Progenitor cell of endocrine pancreas (in vitro differentiated cells): Measurements from ENCODE around the gene CTSH.

DNA sequence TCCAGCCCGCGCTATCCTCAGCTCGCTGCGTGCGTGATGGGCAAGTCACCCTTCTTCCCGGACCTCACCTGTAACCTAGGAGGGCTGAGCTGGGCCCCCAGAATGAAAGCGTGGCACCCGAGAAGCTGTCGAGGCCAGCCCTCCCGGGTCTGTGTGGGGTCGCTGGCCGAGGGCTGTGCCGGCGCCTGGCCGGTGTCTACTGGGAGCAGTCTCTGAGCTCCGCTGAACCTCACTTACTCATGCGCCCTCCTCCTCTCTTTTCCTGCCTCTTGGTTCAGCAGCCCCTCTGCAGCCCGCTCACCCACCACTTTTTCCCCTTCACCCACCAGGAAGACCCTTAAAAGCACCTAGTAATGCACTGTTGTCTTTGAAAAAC, 405 bp downstream of the HYKK start:
- PRO-cap = no peak

GRCh38 chr15:78619665-78620676, 825 bp downstream of the CHRNA3 start:
- PRO-cap = no peak

- PRO-cap = no peak
These were observed 79.2 kb upstream of the CHRNB4 start for GRCh38 chr15:78720100-78720619.

- PRO-cap = no peak
These were observed 4.7 kb downstream of the MORF4L1 start for GRCh38 chr15:78877281-78877825.

GRCh38 chr15:78921689-78922701, 22.9 kb downstream of the CTSH start:
- PRO-cap = no peak

GRCh38 chr15:78925660-78927019, 18.7 kb downstream of the CTSH start:
- PRO-cap = no peak

DNA sequence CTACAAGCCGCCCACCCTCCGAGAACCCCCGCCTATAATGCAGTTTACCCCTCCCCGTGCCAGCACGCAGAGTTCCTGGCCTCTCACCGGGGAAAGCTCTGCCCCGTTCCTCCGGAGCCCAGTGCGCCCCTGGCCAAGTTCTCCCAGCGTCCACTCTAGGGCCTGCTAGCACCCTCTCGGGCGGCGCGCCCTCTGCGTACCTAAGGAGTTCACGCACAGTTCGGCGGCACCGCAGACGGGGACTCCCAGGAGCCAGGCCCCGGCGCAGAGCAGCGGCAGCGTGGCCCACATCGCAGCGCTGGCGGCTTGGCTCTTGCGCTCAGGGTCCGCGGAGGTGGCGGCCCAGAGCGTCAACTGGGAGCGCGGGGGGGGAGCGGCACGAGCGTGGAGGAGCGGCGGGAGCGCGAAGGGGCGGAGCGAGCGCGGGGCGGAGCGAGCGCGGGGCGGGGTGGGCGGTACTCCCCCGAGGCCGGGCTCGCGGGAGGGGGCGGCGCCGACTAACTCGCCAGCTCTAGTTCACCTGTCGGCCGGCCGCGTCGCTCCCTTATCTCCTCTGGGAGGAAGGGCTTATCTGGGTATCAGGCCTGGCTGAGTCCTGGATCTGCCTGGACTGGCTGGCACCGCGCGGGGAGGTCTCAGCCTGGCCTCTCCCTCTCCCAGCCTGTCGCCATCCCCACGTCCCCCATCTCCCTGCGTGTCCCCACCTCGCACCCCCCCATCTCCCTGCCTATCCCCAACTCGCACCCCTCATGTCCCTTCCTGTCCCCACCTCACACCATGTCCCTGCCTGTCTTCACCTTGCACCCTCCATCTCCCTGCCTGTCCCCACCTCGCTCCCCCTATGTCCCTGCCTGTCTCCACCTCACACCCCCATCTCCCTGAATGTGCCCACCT, at the start of gene CTSH:
CTSH (minus strand) TSS at position 356 of the 894 bp plus-strand sequence.
- PRO-cap = bidirectional peak, plus-strand start at position 514 of the sequence, minus-strand start at position 356 of the sequence

DNA sequence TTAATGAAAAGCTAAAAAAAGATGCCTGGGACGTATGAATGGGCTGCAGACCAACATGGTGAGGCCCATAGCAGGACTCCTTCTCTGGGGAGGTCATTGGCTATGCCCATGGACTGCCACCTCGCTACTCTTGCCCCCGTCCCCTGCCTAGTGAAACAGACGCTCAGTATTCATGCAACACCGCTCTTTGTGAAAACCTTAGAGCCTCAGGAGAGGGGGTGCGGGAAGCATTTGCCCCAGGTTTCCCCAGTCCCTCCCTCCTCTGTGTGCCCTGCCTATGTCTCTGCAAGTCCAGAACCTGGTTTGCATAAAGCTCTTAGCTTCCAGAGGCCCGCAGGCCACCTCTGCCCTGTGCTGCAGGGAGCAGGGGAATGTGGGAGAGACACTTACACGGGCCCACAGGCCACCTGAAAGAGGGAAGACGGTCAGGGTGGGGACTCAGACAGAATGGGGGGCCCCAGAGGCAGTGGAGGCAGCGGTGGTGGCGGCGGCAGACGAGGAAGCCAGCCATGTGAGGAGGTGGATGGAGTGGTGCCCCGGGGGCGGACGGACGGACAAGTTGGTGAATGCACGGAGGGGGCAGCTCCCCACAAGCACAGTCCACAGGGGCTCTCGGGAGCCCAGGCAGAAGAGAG, 33.8 kb upstream of the CTSH start:
- PRO-cap = no peak

DNA sequence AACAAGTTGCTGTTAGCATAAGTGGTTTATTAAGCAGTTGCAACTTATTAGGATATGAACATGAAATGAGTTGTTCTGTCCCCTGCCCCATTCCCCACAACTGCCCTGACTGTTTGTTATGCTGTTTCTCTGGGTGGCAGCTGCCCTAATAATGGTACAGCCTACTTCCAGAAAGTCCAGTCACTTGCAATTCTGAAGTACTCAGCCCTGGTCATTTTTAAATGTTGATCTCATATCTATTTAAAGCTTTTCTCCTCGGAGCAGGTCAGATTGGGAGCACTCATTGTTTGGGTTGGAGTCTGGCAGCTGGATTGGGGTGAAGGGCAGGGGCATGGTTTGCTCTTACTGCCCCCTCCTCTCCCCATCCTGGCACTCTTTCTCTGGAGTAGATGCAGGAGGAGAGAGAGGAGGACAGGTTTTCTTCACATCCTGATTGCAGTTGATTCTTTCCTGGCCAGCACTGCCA, 62.8 kb upstream of the ANKRD34C start:
- PRO-cap = no peak

DNA sequence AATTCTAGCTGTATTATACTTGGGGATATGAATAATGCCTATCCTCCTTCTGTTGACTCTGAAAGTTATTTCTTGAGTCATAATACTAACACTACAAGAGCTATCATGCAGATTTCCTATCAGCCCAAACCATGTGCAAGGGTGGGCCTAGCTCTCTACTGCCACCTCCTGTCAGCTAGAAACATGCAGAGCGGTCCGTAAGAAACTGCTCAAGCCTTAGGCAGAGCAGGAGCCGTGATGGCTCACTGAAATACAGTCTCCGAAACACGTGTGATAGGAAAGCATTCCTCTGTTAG, 43.3 kb downstream of the MTHFS start:
- PRO-cap = no peak

DNA sequence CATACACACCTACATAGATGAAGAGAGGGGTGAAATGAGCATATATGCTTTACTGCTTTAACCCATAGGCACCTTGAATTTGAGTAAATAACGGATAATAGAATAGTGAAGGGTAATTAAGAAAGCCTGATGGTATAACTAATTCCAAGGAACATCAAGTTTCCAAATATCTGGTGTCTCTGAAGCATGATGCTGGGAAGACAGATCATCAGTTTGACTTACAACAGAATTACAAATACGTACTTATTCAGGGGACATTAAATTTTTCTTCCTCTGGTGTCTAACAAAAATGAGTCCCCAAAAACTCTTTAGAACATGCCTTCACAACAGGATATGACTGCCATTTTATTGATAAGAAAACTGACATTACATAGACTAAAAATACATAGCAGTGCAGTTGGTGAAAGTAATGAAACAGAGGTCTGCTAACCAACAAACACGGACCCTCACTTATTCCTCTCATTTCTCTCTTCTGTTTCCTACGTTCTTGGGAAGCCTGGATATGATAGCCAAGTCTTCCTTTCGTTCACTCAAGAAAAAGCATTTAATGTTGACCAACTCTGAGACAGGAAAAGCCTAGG, 1.0 kb downstream of the MTHFS start:
- PRO-cap = no peak

- PRO-cap = no peak
These were observed 930 bp upstream of the MTHFS start for GRCh38 chr15:79897776-79898111.

- PRO-cap = no peak
These were observed 18.6 kb downstream of the BCL2A1 start for GRCh38 chr15:79952333-79952880.

DNA sequence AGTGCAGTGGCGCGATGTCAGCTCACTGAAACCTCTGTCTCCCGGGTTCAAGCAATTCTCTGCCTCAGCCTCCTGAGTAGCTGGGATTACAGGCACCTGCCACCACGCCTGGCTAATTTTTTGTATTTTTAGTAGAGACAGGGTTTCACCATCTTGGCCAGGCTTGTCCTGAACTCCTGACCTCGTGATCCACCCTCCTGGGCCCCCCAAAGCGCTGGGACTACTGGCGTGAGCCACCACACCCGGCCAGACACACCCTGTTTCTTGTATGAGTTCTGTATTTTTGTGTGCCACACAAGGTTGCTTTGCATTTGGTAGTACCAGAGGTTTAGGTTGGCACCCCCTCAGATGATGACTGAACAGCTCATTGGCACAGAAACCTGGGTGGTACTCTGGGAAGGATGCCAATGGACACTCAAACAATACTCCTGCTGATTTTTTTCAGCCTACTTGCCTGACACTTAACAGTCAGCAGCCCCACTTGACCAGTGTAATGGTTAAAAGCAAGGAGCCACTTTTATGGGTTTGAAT, 39.1 kb upstream of the BCL2A1 start:
- PRO-cap = no peak

DNA sequence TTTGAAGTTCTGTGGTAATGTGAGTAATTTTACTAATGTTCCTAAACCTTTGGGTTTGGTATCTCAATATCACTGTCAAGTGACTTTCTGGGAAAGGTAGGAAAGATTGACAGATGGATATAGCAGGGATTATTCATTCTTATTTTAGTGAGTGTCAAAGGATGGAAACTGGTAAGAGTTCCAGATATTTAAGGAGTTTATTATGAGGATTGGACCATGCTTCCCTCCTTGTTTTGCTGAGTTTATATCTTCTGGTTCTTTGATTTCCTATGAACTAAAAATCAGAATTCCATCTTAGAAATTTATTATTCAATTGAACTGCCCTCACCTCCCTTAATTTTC, 23.0 kb downstream of the ZFAND6 start:
- PRO-cap = no peak

GRCh38 chr15:80109705-80110430, 42.9 kb upstream of the FAH start:
- PRO-cap = no peak

- PRO-cap = no peak
These were observed 23.7 kb downstream of the FAH start for GRCh38 chr15:80176490-80176924.

DNA sequence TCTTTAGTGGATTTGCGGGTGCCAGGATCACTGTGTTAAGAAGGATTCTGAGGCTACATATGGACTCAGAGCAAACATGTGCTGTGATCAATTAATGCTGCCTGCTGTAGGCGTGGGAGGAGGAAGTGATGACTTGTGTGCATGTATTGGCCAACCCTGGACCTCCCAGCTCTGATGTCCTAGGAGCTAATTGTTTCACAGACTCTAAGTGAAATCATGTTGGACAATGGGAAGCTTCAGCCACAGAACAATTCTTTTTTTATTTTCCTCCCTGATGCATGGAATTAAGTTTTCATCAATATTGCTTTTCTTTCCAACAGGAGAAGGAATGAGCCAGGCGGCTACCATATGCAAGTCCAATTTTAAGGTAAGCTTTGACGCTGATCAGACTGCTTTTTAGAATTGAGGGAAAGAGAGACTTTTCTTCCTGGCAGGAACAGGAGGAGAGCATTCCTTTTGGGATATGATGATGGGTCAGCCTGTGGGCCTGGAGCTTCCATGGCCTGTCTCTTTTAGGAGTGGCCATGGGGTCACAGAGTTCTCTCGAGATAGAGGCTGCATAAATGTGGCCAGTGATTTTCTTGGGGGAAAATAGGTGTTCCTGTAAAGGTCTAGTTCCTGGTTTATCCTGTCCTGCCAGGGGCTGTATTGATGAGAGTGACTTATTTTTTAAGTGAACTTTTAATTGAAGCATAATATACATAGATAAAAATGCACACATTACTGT, 24.6 kb downstream of the FAH start:
- PRO-cap = no peak

DNA sequence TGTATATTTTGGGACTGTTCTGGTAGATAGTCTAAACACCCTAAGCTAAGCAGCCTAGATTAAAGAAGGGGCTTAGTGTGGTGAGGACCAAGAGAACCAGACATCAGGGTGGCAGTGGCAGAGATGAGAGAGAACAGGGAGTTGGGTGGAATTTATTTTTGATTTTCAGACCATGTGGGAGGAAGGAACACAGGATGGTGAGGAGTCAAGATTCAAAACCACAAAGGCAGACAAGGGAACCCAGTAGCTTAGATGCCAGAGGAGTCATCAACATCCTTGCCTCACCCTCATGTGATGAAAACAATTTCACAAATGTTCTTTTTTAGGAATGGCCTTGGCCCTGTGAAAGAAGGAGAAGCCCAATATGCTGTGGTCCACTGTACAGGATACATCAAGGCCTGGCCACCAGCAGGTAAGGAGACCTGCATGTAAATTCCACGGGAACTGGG, 109.8 kb downstream of the ARNT2 start:
- PRO-cap = no peak

- PRO-cap = no peak
These were observed 110.5 kb upstream of the ABHD17C start for GRCh38 chr15:80584470-80585145.